ENCODE measurements around a stretch of chr7.

- RAMPAGE, long total RNA = no peak
- RRBS = no CpG with 5 or more reads among the region's 3 CpGs
Observed at GRCh38 chr7:92746999-92747764, 89.2 kb downstream of the CDK6 start.

DNA sequence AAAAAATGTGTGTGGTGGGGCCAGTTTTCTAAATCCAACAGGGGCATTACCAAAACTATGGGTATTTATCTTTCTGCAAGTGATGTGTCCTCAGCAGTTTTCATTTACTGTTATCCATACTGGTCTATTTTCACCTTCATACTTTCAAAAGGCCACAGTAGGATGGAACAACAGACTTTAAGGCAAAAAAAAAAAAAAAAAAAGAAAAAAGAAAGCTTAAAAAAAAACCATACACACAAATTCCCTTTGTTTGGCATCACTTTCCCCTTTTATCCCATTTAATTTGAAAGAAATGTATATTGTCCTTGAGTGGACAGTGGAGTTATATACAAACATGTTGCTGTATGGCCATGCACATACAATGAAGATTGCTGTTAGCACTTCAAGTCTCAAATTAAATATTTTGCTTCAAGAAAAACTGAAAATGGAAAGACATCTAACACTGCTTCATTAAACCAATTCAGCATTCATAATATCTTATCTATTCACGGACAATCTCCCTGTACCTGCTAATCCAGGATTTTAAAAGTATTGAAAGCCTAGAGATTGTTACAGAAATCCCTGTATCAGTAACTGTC, 76.8 kb downstream of the CDK6 start:
- RAMPAGE, long total RNA = no peak
- RRBS = no CpG with 5 or more reads among the region's 1 CpG

DNA sequence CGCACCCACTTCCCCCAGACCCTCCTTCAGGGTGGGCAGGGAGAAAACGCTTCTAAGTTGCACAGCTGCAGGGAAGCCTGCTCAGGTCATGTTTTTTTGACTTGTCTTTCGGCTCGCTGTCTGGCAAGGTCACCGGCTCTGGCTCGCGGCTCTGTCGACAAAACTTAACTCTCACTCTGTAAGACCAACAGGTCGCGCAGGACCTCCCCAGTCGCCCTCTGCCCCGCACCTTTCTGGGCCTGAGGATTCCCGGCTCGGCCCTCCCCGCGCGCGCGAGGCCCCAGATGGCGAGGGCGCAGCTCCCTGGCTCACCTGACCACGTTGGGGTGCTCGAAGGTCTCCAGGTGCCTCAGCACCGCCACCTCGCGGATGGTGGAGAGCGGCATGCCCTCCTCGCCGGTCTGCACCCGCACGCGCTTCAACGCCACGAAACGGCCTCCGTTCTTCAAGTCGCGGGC, 3.6 kb downstream of the CDK6 start:
- RAMPAGE, long total RNA = no peak
- RRBS = no CpG with 5 or more reads among the region's 38 CpGs

- RAMPAGE, long total RNA = no peak
- RRBS = no CpG with 5 or more reads among the region's 2 CpGs
Observed at GRCh38 chr7:93102608-93102787, 15.3 kb downstream of the SAMD9 start.

GRCh38 chr7:93134285-93135093, 13.7 kb downstream of the SAMD9L start:
- RAMPAGE, long total RNA = no peak
- RRBS = no CpG with 5 or more reads among the region's 5 CpGs

GRCh38 chr7:93642048-93642443, 67.5 kb upstream of the CALCR start:
- RAMPAGE, long total RNA = no peak
- RRBS = no CpG with 5 or more reads among the region's 7 CpGs

DNA sequence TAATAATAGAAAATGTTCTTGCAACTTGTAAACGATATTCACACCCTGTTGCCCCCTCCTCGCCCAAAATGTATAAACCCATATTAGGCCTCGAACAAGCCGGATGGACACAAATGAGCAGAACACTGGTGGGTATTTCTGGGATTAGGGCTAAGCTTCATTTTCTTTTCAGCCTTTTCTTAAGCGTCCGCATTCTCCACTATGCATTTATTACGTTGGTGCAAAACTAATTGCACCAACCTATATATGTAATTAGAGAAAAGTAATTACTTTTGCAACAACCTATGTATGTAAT, 332 bp upstream of the GNG11 start:
- RAMPAGE, long total RNA = no peak
- RRBS = no CpG with 5 or more reads among the region's 7 CpGs

DNA sequence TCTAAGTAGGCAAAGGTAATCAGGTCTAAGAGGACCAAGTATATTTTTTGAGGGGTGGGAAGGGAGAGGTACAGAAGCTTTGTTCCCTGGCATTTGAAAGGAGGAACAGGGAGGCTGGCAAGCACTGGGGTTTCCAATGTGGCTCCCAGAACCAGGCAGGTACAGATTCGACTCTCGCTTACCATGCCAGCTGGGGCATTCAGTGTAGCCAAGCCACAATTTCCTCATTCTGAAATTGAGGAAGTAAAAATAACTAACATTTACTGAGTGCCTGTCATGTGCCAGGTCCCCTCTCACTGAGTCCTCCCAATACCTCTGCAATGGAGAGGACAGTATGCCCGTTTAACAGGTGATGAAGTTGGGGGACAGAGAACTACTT, 45.9 kb upstream of the BET1 start:
- RAMPAGE, long total RNA = no peak
- RRBS = no CpG with 5 or more reads among the region's 3 CpGs

DNA sequence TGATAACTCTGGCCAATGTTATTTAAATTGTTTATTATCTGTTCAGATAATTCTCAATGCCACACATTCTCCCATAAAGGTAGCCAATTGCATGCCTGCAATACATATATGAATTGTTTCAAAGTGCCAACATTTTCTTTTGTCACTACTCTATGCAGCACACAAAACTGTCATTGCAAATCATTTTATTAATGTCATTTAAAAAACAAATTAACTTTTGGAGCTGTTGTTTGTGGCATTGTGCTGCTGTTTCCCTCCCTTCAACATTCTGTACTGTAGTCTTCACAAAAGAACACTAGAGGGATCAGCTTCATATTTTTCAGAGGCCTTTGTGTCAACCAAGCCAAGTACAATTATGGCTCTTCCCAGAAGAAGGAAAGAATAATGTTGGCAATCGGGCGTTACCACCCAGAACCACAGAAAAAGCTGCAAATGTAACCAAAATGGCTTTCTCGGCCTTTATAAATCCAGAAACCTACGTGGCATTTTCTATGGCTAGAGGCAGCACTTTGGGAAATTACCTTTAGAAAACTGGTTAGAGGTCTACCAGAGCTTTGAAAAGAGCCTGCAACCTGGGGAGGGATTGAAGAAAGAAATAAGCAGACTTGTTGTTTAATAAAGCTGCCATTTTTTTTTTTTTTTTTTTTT, 98.9 kb upstream of the COL1A2 start:
- RAMPAGE, long total RNA = no peak
- RRBS = no CpG with 5 or more reads among the region's 4 CpGs

DNA sequence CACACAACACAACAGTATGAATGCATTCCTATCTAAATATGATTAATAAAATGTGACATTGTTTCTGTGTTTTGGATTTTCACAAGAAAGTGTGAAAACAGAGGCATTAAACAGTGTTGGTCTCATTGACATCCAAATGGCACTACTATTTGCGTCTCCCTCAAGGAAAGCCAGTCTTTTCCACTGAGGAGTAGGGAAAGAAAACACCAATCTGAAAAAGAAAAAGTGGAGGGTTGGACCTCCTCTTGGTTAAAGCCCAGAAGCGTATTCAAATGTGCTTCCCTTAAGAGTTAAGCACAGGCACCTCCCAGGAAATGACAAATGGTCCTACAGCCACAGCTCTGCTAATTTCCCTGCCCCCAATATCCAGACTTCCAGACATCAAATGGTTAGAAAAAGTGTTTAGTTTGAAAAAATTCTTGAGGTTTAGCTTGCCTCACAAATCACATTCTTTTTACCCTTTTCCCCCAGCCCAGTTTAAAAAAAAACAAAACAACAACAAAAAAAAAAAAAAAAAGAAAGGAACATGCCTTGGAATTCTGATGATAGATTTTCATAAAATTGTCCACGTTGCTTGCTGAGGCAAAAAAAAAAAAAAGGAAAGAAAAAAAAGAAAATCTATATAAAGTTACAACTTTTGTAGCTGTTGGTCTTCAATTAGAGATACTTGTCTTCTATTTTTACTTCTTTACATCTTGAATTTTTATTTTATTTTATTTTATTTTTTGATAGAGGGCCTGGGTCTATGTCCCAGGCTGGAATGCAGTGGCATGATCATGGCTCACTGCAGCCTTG, 19.0 kb upstream of the COL1A2 start:
- RAMPAGE, long total RNA = no peak
- RRBS = no CpG with 5 or more reads among the region's 3 CpGs

GRCh38 chr7:94393163-94393958, 1.3 kb upstream of the COL1A2 start:
- RAMPAGE, long total RNA = no peak
- RRBS = no CpG with 5 or more reads among the region's 18 CpGs

- RAMPAGE, long total RNA = no peak
- RRBS = no CpG with 5 or more reads among the region's 3 CpGs
Observed at GRCh38 chr7:94401308-94401693, 6.6 kb downstream of the COL1A2 start.

GRCh38 chr7:94422827-94423316, 28.2 kb downstream of the COL1A2 start:
- RAMPAGE, long total RNA = no peak
- RRBS = no CpG with 5 or more reads among the region's 5 CpGs

DNA sequence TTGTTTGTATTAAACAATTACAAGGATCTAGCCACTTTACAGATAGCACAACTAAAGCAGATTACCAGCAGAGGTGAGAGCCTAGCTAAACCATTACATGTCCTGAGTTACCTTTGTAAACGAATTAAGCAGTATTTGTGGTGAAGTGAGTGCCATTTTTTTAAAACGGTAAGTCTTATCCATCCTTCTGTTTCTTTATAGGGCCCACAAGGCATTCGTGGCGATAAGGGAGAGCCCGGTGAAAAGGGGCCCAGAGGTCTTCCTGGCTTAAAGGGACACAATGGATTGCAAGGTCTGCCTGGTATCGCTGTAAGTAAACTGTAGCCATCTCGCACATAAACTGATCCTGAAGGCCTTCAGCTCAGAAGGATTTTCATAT, 31.5 kb downstream of the COL1A2 start:
- RAMPAGE, long total RNA = no peak
- RRBS = no CpG with 5 or more reads among the region's 7 CpGs

GRCh38 chr7:94429109-94429520, 34.4 kb downstream of the COL1A2 start:
- RAMPAGE, long total RNA = no peak
- RRBS = no CpG with 5 or more reads among the region's 1 CpG

GRCh38 chr7:94835113-94835593, 72.2 kb upstream of the PPP1R9A start:
- RAMPAGE, long total RNA = no peak
- RRBS = no CpG with 5 or more reads among the region's 6 CpGs

DNA sequence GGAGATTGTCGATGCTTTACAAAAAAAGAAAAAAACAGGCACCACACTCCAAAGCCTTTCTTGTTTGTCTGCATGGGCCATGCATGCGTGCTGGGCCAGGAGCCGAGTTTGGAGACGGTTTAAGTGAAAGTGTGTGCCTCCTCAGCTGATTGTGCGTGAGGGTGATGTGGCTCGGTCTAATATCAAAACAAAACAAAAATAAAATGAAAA, 1.3 kb downstream of the PPP1R9A start:
- RAMPAGE, long total RNA = no peak
- RRBS = no CpG with 5 or more reads among the region's 6 CpGs

- RAMPAGE, long total RNA = no peak
- RRBS = no CpG with 5 or more reads among the region's 2 CpGs
Observed at GRCh38 chr7:95071352-95071779, 164.0 kb downstream of the PPP1R9A start.

DNA sequence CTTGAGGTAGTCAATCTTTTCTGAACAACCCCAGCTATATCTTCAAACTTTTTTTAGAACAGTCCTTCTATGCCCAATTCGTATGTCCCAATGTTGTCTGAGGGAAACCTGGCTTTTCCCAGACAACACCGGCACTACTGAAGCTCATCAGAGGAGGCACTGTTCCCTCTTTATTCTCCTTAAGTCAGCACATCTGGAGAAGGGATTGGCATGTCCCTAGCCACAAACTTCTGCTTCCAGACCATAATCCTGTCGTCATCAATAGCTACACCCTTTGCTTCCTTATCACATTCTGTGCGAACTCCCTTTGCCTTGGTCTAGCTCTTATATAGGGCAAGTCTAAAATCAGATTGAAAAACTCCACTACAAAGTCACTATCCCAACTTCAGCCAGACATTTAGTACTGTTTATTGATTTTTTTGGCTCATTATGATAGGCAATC, 22.8 kb downstream of the PON3 start:
- RAMPAGE, long total RNA = no peak
- RRBS = no CpG with 5 or more reads among the region's 4 CpGs

GRCh38 chr7:95394488-95394687, 1.8 kb downstream of the PON3 start:
- RAMPAGE, long total RNA = no peak
- RRBS = no CpG with 5 or more reads among the region's 2 CpGs

Measured in epithelial cell of proximal tubule (primary cell).